Measurements from ENCODE around the genes OR2A14, OR2A1 and ZNF775.

DNA sequence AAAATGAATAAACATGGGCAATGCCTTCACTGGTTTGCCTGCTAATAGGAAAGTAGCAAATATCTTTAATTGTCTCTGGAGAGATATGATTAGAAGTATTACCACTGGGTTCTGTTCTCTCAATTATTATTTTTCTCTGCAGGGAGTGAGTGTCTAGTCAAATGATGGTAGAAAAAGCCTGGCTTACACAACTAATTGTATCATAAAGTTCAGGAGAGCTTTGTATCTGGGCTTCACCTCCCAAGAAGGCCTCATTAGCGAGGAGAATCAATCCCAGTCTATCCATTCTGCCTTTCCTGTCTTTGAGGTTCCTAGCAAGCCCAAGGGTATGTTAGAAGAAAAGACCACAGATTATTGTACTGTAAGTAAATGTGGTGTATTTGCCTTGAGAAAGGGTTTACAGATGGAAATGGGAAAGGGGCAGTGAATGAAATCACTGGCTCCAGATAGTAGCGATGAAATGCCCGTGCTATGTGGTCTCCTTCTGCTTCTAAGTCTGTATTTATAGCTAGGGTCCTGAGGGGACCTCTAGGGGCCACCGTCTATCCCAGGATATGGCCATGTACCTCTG lies at the start of gene OR2A14:
Gene OR2A14 (plus strand): TSS at position 273 of the 571 bp plus-strand sequence.
- RAMPAGE, long total RNA = no peak
- RRBS, 2 experiments = no CpG with 5 or more reads among the region's 4 CpGs
CAGE:
- cytosol, long polyA minus RNA = no peak
- cytosol, long polyA plus RNA = no peak
- long polyA plus RNA = no peak
- nucleolus, long total RNA = no peak
- nucleus, long polyA plus RNA = no peak
- nucleus, long total RNA = no peak

DNA sequence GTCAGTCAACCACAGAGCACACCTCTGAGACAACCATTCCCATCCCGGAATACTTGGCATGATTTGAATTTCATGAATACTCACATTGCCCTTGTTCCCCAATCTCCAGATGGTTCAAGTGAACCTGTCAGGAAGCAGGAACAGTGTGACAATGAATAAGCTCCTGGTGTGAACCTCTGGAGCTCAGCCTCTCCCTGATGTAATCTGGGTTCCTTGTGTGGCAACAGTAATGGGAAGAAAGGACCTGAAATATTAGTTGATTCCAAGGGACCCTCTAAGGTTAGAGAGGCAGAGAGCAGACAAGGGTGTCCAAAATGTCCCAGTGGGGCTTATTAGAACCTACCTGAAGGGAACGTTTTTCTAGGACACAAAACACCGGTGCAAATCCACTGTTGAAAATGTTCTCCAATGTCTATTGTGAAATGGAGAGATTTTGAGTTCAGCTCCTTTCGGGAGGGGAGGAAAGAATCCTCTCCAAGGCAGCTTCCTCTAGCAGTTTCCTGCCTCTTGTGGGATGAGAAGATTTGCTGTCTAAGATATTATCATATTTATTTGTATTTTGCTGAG lies 8.4 kb downstream of the OR2A7 start:
- RAMPAGE, long total RNA = no peak
- RRBS, 2 experiments = no CpG with 5 or more reads among the region's 4 CpGs
CAGE:
- cytosol, long polyA minus RNA = no peak
- cytosol, long polyA plus RNA = no peak
- long polyA plus RNA = no peak
- nucleolus, long total RNA = no peak
- nucleus, long polyA plus RNA = no peak
- nucleus, long total RNA = no peak

DNA sequence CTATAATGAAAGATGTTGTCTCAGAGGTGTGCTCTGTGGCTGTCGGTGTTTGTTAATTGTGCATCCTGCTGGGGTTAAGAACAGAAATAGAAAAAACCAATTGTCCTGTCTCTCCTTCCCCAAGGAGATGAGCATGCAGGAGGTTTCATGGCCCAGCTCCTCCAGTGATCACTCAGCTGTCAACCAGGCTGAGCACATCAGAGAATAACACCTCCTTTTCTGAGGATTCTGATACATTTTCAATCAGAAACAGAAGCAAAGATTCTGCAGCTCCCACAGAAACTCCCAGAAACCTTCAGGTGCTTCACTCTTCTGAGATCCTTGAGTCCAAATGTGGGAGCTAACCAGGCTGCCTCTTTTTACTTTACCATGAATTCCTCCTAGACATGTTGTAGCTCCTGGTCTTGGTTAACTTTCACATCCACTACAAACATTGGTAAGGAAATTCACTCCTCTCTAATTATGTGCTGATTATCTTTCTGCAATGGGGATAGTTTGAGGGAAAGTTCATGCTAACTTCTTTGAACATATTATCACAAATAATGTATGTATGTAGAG lies at the start of gene OR2A1:
Gene OR2A1 (plus strand): TSS at position 308 of the 558 bp plus-strand sequence.
- RAMPAGE, long total RNA = no peak
- RRBS, 2 experiments = no CpG with 5 or more reads among the region's 1 CpG
CAGE:
- cytosol, long polyA minus RNA = no peak
- cytosol, long polyA plus RNA = no peak
- long polyA plus RNA = no peak
- nucleolus, long total RNA = no peak
- nucleus, long polyA plus RNA = no peak
- nucleus, long total RNA = no peak

DNA sequence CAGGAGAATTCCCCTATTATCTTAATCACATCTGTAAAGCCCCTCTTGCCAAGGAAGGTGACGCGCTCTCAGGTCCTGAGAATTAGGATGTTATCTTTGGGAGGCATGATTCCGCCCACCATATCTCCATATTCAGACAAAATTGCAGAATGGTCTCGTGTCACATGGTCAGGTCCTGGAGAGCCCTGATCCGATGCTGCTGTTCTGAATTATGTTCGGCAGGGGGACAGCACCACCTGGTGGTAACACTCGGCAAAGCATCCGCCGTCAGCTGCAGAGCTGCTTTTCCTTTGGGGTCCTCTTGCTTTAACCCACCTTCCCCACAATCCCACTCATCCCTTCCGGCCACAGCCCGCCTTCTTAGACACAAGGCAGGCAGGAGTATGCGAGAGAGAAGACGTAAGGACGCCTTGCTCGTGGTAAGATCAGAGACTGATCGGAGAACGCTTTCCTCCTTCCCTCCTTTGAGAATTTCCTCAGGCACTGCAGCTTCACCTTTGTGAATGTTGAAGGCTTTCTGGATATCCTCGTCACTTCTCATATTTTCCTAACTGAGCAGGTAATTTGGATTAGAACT lies 327.8 kb upstream of the C7orf33 start:
- RAMPAGE, long total RNA = no peak
- RRBS, 2 experiments = no CpG with 5 or more reads among the region's 18 CpGs
CAGE:
- cytosol, long polyA minus RNA = no peak
- cytosol, long polyA plus RNA = no peak
- long polyA plus RNA = no peak
- nucleolus, long total RNA = no peak
- nucleus, long polyA plus RNA = no peak
- nucleus, long total RNA = no peak

GRCh38 chr7:148623570-148624116 lies 33.1 kb downstream of the C7orf33 start:
- RAMPAGE, long total RNA = no peak
- RRBS, 2 experiments = 45 to 63% methylated on average over 2 to 3 of the region's 9 CpGs
CAGE:
- cytosol, long polyA minus RNA = no peak
- cytosol, long polyA plus RNA = no peak
- long polyA plus RNA = no peak
- nucleolus, long total RNA = no peak
- nucleus, long polyA plus RNA = no peak
- nucleus, long total RNA = no peak

DNA sequence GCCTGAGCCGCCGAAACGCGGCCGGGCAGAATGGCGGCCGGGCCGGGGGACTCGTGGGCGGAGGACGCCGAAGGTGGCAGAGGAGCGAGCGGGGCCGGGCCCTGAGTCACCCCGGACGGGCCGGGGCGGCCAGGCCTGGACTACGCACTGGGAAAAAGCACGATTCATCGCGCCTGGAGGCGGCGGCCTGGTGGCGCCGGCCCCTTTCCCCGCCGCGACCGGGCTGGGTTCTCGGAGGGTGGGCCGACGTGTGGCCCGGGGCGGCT lies 384 bp downstream of the CUL1 start:
- RAMPAGE, long total RNA = no peak
- RRBS, 2 experiments = 1 to 2% methylated on average over 24 of the region's 36 CpGs
CAGE:
- cytosol, long polyA minus RNA = no peak
- cytosol, long polyA plus RNA = no peak
- long polyA plus RNA = no peak
- nucleolus, long total RNA = no peak
- nucleus, long polyA plus RNA = no peak
- nucleus, long total RNA = no peak

- RAMPAGE, long total RNA = no peak
- RRBS, 2 experiments = 0% methylated on average over 3 of the region's 41 CpGs; no CpG with 5 or more reads in 1 of the 2 experiments
CAGE:
- cytosol, long polyA minus RNA = no peak
- cytosol, long polyA plus RNA = no peak
- long polyA plus RNA = no peak
- nucleolus, long total RNA = start-site peak on the minus strand at chr7:148941205-148941252, 6 reads
- nucleus, long polyA plus RNA = no peak
- nucleus, long total RNA = no peak
Measured at GRCh38 chr7:148940483-148941378, 56.6 kb upstream of the EZH2 start.

GRCh38 chr7:149285621-149286184 lies 23.7 kb downstream of the ZNF783 start:
- RAMPAGE, long total RNA = no peak
- RRBS, 2 experiments = no CpG with 5 or more reads among the region's 10 CpGs
CAGE:
- cytosol, long polyA minus RNA = no peak
- cytosol, long polyA plus RNA = no peak
- long polyA plus RNA = no peak
- nucleolus, long total RNA = no peak
- nucleus, long polyA plus RNA = no peak
- nucleus, long total RNA = no peak

GRCh38 chr7:149561470-149561857 lies 63.9 kb upstream of the ZNF746 start:
- RAMPAGE, long total RNA = no peak
- RRBS, 2 experiments = no CpG with 5 or more reads among the region's 7 CpGs
CAGE:
- cytosol, long polyA minus RNA = no peak
- cytosol, long polyA plus RNA = no peak
- long polyA plus RNA = no peak
- nucleolus, long total RNA = no peak
- nucleus, long polyA plus RNA = no peak
- nucleus, long total RNA = no peak

DNA sequence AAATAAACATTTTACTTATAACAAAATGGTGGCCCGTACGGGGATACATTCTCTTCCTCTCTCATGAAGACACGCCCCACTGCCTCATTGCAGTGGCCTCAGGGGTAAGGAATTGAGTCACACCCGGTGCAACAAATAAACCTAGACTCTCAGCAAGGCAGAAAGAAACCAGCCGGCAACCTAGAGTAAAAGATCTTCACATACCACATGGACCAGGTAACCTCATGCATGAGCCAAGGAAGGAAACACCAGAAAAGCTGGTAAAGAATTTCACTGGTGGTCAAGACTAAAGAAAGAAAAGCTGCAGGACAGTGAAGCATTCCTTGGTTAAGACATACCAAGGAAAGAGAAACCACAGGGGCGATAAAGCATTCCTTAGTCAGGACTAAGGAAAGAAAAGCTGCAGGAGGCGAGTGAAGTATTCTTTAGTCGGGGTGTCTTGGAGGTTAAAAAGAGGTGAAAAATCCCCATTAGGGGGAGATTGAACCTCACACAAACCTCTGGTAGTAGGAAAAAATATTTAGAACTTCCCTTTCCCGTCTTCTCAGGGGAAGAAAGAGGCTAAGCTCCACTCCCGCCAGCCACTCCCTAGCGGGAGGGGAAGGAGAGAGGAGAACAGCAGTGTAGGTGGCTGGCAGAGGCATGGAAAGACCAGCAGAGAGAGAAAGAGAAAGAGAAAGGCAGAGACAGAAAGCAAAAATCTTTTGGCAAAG lies 71.9 kb upstream of the ZNF746 start:
- RAMPAGE, long total RNA = no peak
- RRBS, 2 experiments = no CpG with 5 or more reads among the region's 11 CpGs
CAGE:
- cytosol, long polyA minus RNA = no peak
- cytosol, long polyA plus RNA = no peak
- long polyA plus RNA = no peak
- nucleolus, long total RNA = no peak
- nucleus, long polyA plus RNA = no peak
- nucleus, long total RNA = no peak

GRCh38 chr7:149611307-149612119 lies 103.2 kb upstream of the KRBA1 start:
- RAMPAGE, long total RNA = no peak
- RRBS, 2 experiments = no CpG with 5 or more reads among the region's 16 CpGs
CAGE:
- cytosol, long polyA minus RNA = no peak
- cytosol, long polyA plus RNA = no peak
- long polyA plus RNA = no peak
- nucleolus, long total RNA = no peak
- nucleus, long polyA plus RNA = no peak
- nucleus, long total RNA = no peak

DNA sequence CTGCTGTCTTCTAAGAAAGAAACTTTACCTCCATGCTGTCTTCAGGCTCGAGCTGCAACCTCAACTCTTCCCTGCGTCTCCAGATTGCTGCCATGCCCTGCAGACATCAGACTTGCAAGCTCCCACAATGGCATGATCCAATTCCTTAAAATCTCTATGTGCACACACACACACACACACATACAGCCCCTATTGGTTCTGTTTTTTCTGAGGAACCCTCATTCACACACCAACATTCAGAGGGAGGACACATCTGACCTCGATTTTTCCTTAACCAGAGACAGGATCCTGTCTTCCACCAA lies 102.6 kb upstream of the KRBA1 start:
- RAMPAGE, long total RNA = no peak
- RRBS, 2 experiments = no CpG with 5 or more reads among the region's 3 CpGs
CAGE:
- cytosol, long polyA minus RNA = no peak
- cytosol, long polyA plus RNA = no peak
- long polyA plus RNA = no peak
- nucleolus, long total RNA = no peak
- nucleus, long polyA plus RNA = no peak
- nucleus, long total RNA = no peak

DNA sequence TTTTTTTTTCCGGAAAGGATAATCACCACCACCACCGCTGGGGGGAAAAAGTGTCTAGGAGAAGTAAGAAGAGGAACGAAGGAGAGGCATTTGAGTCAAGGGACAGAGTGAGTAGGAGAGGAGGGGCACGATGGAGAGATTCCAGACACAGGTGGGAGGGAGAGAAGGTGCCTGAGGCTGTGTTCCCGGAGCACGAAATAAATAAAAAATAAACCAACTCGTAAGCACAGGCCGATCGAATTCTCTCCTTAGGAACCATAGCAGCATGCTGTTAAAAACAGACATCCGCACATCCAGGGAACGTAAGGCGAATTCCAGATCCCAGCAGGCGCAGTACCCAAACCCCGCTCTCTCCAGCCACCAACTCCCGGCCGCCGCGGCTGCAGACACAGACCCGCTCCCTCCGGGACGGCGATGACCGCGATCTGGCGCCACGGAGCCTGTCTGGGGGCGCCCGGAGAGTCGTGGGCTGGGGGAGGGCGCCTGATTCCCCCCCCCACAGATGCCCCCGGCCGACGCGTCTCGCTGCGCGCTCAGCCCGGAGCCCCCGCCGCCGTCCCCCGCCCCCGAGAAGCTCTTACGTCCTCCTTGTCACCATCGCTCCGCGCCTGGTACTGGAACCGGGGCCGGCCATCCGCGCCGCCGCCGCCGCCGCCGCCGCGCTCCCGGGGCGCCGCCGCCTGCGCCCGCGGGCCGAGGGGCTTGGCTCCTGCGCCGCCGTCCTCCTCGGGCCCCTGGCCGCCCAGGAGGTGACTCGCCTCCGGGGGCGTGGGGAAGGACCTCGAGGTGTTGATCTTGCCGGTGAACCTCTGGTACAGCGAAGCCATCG lies 173.5 kb downstream of the ATP6V0E2 start:
- RAMPAGE, long total RNA = no peak
- RRBS, 2 experiments = 15 to 16% methylated on average over 23 to 24 of the region's 79 CpGs
CAGE:
- cytosol, long polyA minus RNA = no peak
- cytosol, long polyA plus RNA = no peak
- long polyA plus RNA = no peak
- nucleolus, long total RNA = no peak
- nucleus, long polyA plus RNA = no peak
- nucleus, long total RNA = no peak

DNA sequence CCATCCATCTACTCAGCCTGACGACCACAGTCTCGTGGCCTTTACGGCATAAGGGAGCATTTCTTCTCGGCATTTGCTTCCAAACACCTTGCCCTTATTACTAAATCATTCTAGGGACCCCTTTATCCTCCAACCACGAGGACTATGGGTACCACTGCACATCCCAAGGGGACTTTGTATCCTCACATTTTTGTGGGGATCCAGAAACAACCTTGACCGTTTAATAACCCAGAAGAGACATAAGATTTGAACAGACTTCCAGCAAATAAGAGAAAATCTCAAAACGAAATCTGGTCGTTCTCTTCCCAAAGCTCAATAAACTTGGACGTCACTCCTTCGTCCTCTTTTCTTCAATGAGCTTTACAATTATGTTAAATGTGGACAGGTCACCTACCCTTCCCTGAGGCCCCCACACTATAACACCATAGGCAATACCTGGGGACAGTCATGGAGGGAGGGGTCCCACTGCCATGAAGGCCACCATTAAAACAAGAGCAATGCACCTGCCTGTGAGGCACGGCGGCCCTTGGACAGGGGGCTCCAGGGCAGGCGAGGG lies 213.5 kb upstream of the LRRC61 start:
- RAMPAGE, long total RNA = no peak
- RRBS, 2 experiments = no CpG with 5 or more reads among the region's 13 CpGs
CAGE:
- cytosol, long polyA minus RNA = no peak
- cytosol, long polyA plus RNA = no peak
- long polyA plus RNA = no peak
- nucleolus, long total RNA = no peak
- nucleus, long polyA plus RNA = no peak
- nucleus, long total RNA = no peak

GRCh38 chr7:150321961-150322811 lies 969 bp upstream of the LRRC61 start:
- RAMPAGE, long total RNA = no peak
- RRBS, 2 experiments = no CpG with 5 or more reads among the region's 6 CpGs
CAGE:
- cytosol, long polyA minus RNA = no peak
- cytosol, long polyA plus RNA = no peak
- long polyA plus RNA = no peak
- nucleolus, long total RNA = no peak
- nucleus, long polyA plus RNA = no peak
- nucleus, long total RNA = no peak

- RAMPAGE, long total RNA = no peak
- RRBS, 2 experiments = 95 to 97% methylated on average over 7 of the region's 39 CpGs
CAGE:
- cytosol, long polyA minus RNA = no peak
- cytosol, long polyA plus RNA = no peak
- long polyA plus RNA = no peak
- nucleolus, long total RNA = no peak
- nucleus, long polyA plus RNA = no peak
- nucleus, long total RNA = no peak
Measured at GRCh38 chr7:150337035-150338292, 4.0 kb downstream of the RARRES2 start.

- RAMPAGE, long total RNA = no peak
- RRBS, 2 experiments = 33 to 47% methylated on average over 10 to 18 of the region's 74 CpGs
CAGE:
- cytosol, long polyA minus RNA = no peak
- cytosol, long polyA plus RNA = no peak
- long polyA plus RNA = no peak
- nucleolus, long total RNA = no peak
- nucleus, long polyA plus RNA = no peak
- nucleus, long total RNA = no peak
Measured at GRCh38 chr7:150340076-150341367, 907 bp downstream of the RARRES2 start.

GRCh38 chr7:150379202-150379741 lies at the start of gene ZNF775:
Gene ZNF775 (plus strand): TSS chr7:150379330.
- RAMPAGE, long total RNA = start-site peak on the plus strand at chr7:150379284-150379371, 74 and 84 reads in 2 replicates
- RRBS, 2 experiments = 3 to 4% methylated on average over 20 of the region's 52 CpGs
CAGE:
- cytosol, long polyA minus RNA = start-site peak on the plus strand at chr7:150379357-150379368, 75 reads
- cytosol, long polyA plus RNA = start-site peak on the plus strand at chr7:150379327-150379365, 152 and 166 reads in 2 replicates
- long polyA plus RNA = start-site peak on the plus strand at chr7:150379326-150379362, 170 and 171 reads in 2 replicates
- nucleolus, long total RNA = start-site peak on the plus strand at chr7:150379361-150379399, 47 reads; start-site peak on the plus strand at chr7:150379541-150379583, 10 reads; start-site peak on the plus strand at chr7:150379639-150379662, 7 reads
- nucleus, long polyA plus RNA = start-site peak on the plus strand at chr7:150379327-150379361, 77 and 33 reads in 2 replicates
- nucleus, long total RNA = no peak

- RAMPAGE, long total RNA = no peak
- RRBS, 2 experiments = no CpG with 5 or more reads among the region's 5 CpGs
CAGE:
- cytosol, long polyA minus RNA = no peak
- cytosol, long polyA plus RNA = no peak
- long polyA plus RNA = no peak
- nucleolus, long total RNA = no peak
- nucleus, long polyA plus RNA = no peak
- nucleus, long total RNA = no peak
Measured at GRCh38 chr7:150393058-150393698, 12.3 kb upstream of the ENSG00000284691 start.

- RAMPAGE, long total RNA = no peak
- RRBS, 2 experiments = no CpG with 5 or more reads among the region's 22 CpGs
CAGE:
- cytosol, long polyA minus RNA = no peak
- cytosol, long polyA plus RNA = start-site peak on the plus strand at chr7:150398234-150398415, 21 and 23 reads in 2 replicates; start-site peak on the plus strand at chr7:150398542-150398583, 19 and 26 reads in 2 replicates
- long polyA plus RNA = no peak
- nucleolus, long total RNA = no peak
- nucleus, long polyA plus RNA = no peak
- nucleus, long total RNA = no peak
Measured at GRCh38 chr7:150398143-150398956, 7.1 kb upstream of the ENSG00000284691 start.

Data from GM12878 (cell line).